Testis (tissue), 5 donors: ENCODE measurements around a stretch of chr6.

- PRO-cap, 3 experiments: no peak in any of the 3 experiments
- RAMPAGE, long total RNA, 2 experiments: start-site peak on the plus strand in 1 of 2 experiments, at chr6:163472580-163472948 at its widest, 23 reads per replicate
- RRBS: no CpG with 5 or more reads among the region's 4 CpGs
Observed at GRCh38 chr6:163472269-163473036, 57.9 kb downstream of the QKI start.

DNA sequence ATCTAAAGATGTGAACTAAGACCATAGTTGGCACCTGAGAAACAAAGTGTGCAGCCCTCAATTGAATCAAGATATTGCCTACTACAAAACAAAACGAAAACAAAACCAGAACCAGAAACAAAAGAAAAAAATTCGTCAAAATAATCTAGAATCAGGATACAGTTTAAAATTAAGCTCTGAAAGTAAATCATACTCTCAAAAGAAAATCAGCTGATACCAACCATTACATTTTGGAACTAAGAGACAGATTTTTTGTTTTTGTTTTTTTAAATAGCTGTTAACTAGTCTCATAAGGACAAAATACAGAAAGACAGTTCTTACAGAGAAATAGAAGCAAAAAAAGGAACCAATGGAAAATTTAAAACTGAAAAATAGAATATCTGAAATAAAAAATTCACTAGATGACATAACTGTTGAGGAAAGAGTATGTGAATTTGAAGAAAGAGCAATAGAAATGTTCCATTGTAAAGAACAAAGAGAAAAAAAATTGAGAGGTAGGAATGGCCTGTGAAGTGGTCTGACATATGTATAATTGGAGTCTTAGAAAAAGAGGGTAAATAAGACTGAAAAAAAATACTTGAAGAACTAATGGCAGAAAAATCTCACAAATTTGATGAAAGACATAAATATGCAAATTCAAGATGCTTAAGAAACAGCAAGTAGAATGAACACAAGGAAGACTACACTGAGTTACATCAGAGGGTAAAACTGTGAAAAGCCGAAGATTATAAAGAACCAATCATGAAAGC is 93.3 kb downstream of the QKI start:
- PRO-cap, 3 experiments: no peak in any of the 3 experiments
- RAMPAGE, long total RNA, 2 experiments: start-site peak on the plus strand in 1 of 2 experiments, centred at position 260 of the sequence, 22 reads per replicate
- RRBS: no CpG with 5 or more reads among the region's 3 CpGs

DNA sequence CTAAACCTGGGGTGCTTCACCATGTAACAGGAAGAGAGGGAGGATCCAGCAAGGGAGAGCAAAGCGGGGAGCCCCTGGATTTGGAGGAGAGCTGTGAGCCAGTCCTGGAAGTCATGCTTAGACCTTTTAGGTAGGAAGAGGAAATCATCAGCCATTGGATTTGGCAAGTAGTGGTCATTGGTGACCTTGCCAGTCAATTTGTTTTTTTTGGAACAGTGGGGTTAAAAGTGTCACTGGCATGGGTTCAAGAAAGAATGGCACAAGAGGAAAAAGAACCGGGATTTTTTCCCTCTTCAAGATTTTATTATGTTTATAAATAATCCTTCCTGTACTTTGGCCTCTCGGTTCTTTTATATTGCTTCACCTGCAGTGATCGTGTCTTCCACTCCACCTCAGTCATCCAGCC is 124.6 kb downstream of the QKI start:
- PRO-cap, 3 experiments: peak in 1 of 3 experiments; most common plus-strand start position 255 of the sequence (in 1)
- RAMPAGE, long total RNA, 2 experiments: no peak in any of the 2 experiments
- RRBS: no CpG with 5 or more reads among the region's 4 CpGs

- PRO-cap, 3 experiments: peak in 3 of 3 experiments; most common plus-strand start chr6:163671613 (in 2); most common minus-strand start chr6:163671507 (in 3)
- RAMPAGE, long total RNA, 2 experiments: start-site peak on the plus strand in 2 of 2 experiments, at chr6:163671609-163671661 at its widest, 222 to 355 reads per replicate; start-site peak on the minus strand in 1 of 2 experiments, at chr6:163671532-163671548 at its widest, 11 reads per replicate
- RRBS: no CpG with 5 or more reads among the region's 26 CpGs
Observed at GRCh38 chr6:163671342-163671885, 256.9 kb downstream of the QKI start.

GRCh38 chr6:163962537-163963180 is 548.1 kb downstream of the QKI start:
- PRO-cap, 3 experiments: no peak in any of the 3 experiments
- RAMPAGE, long total RNA, 2 experiments: no peak in any of the 2 experiments
- RRBS: no CpG with 5 or more reads among the region's 16 CpGs

GRCh38 chr6:164106137-164106913 is 691.8 kb downstream of the QKI start:
- PRO-cap, 3 experiments: no peak in any of the 3 experiments
- RAMPAGE, long total RNA, 2 experiments: no peak in any of the 2 experiments
- RRBS: 8% methylated on average over 1 of the region's 24 CpGs

- PRO-cap, 3 experiments: no peak in any of the 3 experiments
- RAMPAGE, long total RNA, 2 experiments: no peak in any of the 2 experiments
- RRBS: no CpG with 5 or more reads among the region's 4 CpGs
Observed at GRCh38 chr6:164322504-164323057, 908.1 kb downstream of the QKI start.

DNA sequence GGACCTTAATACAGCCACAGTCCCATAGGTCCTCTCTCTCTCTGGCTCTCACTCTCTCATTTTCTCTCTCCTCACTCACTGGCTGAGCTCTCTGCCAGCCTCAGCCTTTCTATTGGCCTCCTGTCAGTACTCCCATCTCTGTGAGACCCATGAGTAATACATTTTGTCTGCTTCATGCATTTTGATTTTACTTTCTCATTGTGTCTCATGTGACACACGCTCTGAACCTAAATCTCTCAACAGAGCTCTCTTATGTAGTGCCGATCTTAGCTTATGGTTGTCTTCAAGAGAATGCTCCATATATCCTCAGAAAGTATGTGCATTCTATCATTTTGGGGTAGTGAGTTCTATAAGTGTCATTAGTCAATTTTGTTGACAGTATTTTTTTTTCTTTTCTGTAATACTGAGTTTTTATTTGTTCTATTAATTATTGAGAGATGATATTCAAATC is 907.4 kb downstream of the C6orf118 start:
- PRO-cap, 3 experiments: no peak in any of the 3 experiments
- RAMPAGE, long total RNA, 2 experiments: no peak in any of the 2 experiments
- RRBS: no CpG with 5 or more reads among the region's 2 CpGs

DNA sequence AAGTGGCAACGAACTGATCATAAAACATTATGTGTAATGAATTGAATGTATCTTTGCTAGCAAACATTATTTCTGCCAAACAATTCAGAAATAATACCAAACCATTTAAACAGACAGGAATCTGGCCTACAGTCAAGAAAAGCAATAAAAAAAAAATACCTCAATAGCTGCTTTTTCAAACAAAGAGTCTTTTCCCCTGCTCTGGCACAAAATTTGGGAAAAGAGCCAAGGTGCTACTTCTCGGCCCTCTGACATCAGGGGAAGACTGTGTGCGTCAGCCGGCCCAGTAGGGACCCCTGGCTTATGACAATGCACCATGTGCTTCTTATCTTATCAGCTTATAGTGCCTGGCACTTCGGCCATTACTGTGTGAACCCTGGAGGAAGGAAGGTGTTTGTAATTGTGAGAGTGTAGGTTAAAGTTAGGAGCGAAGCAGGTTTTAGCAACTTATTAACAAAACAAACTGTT is 89.4 kb downstream of the PDE10A start:
- PRO-cap, 3 experiments: no peak in any of the 3 experiments
- RAMPAGE, long total RNA, 2 experiments: no peak in any of the 2 experiments
- RRBS: no CpG with 5 or more reads among the region's 6 CpGs

DNA sequence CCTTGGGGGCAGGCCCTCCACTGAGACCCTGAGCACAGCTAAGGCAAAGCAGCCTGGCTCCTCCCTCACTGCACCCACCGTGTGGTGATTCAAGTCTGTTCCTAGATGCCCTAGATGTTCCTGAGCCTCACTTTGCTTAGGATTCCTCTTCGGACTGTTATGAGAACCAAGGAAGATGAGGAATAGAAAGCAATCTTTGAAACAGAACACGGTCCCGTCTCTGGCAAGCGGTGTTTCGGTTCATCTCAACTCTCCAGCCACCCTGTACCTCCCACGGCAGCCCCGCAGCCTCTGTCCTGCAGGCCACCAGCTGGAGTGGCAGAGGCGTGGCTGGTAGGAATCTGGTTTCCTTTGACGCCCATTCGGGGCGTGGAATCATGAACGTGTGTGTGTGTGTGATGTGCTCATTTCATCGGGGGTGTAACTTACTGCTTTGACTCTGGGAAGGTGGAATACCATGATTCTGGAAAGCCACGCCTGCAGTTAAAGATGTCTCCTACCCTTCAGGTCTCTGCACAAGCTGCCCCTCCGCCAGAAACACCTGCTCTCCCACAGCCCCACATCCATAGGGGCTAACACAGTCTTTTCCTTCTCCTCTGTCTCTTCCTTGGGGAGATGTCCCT is 21.3 kb downstream of the PDE10A start:
- PRO-cap, 3 experiments: no peak in any of the 3 experiments
- RAMPAGE, long total RNA, 2 experiments: no peak in any of the 2 experiments
- RRBS: no CpG with 5 or more reads among the region's 16 CpGs

DNA sequence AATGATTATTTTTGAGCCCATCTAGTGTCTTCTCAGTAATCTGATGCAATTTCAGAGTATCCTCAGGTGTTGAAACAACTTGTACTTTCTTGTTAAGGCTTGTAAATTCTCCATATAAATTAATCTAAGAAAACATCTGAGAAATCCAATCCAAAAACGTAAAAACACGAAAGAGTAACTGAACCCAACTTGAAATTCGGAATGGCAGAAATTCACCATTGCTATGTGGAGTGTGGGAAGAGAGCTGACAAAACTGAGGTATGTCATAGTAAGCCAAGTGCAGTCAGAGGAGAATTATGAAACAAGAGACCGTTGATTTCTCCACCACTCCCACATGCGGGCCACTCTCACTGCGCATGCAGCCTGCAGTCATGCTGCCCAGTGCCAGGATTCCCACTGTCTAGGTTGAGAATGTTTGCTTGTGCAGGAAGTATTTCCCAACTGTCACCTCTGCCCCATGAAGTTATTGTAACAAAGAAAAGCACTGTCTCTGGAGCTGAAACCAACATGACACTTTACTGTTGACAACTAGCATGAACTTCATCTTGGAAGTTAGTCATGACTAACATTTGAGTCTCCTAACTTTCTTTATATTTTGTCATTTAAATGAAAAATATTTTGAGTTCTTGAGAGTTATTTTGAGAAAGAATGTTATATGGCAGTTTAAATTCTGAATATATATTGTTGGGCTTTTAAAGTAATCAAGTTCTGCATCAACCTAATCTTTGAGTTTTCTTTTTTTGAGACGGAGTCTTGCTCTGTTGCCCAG is 18.7 kb upstream of the SFT2D1 start:
- PRO-cap, 3 experiments: no peak in any of the 3 experiments
- RAMPAGE, long total RNA, 2 experiments: no peak in any of the 2 experiments
- RRBS: no CpG with 5 or more reads among the region's 7 CpGs

DNA sequence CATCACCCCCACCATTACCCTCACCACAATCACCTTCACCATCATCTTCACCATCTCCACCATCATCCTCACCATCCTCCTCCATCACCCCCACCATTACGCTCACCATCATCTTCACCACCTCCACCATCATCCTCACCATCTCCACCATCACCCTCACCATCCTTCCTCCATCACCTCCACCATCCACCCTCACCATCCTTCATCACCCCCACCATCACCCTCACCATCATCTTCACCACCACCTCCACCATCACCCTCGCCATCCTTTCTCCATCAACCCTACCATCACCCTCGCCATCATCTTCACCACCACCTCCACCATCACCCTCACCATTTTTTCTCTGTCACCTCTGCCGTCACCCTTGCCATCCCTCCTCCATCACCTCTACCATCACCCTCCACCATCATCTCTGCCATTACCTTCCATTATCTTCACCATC is 33.2 kb upstream of the MPC1 start:
- PRO-cap, 3 experiments: no peak in any of the 3 experiments
- RAMPAGE, long total RNA, 2 experiments: no peak in any of the 2 experiments
- RRBS: no CpG with 5 or more reads among the region's 4 CpGs

- PRO-cap, 3 experiments: no peak in any of the 3 experiments
- RAMPAGE, long total RNA, 2 experiments: no peak in any of the 2 experiments
- RRBS: no CpG with 5 or more reads among the region's 2 CpGs
Observed at GRCh38 chr6:166475845-166476133, 93.0 kb upstream of the MPC1 start.

DNA sequence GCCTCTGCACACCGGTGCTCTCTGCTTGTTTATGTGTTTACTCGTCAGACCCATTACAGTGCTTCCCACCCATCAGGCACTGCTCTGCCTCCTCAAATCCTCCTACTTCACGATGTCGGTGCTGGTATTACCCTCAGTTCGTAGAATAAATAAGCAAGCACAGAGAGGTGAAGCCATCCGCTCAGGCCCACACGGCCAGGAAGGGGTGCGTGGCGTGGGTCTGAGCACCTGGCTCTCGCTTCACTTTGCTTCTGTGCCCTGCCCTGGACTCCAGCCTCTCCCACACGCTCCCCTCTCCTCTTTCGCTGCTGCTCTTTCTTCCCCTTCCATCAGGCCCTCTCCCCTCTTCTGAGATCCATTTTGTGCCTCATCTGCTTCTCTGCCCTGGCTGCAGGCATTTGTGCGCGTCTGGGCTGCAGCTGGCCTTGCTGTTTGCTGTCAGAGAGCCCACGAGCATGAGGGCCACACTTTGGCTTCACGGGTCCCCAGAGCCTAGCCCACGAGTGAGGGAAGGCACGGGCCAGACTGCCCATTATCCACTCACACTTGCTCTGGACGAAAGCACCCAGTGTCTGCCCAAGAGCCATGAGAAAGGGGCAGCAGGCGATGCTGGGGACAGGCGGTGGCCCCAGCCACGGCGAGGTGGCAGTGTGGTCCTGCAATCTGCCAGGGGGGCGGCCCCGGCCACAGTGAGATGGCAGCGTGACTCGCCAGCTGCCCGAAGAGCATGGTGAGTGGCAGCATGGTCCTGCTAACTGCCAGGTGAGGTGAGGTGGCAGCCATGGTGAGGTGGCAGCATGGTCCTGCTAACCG is 96.2 kb upstream of the MPC1 start:
- PRO-cap, 3 experiments: no peak in any of the 3 experiments
- RAMPAGE, long total RNA, 2 experiments: no peak in any of the 2 experiments
- RRBS: no CpG with 5 or more reads among the region's 29 CpGs

GRCh38 chr6:166487981-166488428 is 98.5 kb downstream of the RAMACL start:
- PRO-cap, 3 experiments: peak in 3 of 3 experiments; most common plus-strand start chr6:166488324 (in 3); most common minus-strand start chr6:166488192 (in 1)
- RAMPAGE, long total RNA, 2 experiments: no peak in any of the 2 experiments
- RRBS: 9% methylated on average over 9 of the region's 15 CpGs

DNA sequence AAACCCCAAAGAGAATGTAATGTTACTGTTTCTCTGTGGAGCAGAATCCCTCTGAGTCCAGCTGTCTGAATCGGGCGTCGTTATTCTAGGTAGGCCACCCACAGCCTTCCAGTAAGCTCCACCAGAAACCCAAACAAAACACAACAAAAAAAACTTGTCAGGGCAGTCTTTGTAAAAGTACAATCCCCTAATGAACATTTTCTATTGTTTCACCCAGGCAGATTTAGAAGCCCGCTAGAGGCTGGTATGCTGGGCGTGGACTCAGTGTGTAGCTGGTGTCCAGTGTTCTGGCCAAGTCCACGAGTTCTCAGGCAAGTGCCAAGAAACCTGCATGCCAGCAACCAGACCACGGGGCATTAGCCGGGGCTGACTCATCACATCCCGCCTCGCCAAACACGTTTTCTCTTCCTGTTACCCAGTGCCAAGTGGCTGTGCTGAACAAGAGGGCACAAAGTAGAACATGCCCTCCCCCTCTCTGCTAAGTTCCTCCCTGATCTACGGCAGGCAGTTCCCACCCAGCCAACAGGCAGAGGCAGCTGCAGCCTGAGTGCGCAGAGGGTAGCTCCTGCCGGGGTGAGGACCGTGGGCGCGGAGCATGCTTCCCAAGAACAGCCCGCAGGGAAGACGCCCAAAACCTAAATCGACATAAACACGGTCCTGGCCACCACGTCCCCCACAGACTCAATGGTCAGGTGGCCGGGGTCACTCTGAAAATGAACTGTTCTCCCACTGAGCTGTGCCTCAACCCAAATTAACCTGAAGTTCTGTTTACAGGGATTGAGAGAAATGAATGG is 29.6 kb downstream of the RAMACL start:
- PRO-cap, 3 experiments: peak in 2 of 3 experiments; most common plus-strand start position 507 of the sequence (in 1); most common minus-strand start position 85 of the sequence (in 1)
- RAMPAGE, long total RNA, 2 experiments: no peak in any of the 2 experiments
- RRBS: no CpG with 5 or more reads among the region's 23 CpGs

DNA sequence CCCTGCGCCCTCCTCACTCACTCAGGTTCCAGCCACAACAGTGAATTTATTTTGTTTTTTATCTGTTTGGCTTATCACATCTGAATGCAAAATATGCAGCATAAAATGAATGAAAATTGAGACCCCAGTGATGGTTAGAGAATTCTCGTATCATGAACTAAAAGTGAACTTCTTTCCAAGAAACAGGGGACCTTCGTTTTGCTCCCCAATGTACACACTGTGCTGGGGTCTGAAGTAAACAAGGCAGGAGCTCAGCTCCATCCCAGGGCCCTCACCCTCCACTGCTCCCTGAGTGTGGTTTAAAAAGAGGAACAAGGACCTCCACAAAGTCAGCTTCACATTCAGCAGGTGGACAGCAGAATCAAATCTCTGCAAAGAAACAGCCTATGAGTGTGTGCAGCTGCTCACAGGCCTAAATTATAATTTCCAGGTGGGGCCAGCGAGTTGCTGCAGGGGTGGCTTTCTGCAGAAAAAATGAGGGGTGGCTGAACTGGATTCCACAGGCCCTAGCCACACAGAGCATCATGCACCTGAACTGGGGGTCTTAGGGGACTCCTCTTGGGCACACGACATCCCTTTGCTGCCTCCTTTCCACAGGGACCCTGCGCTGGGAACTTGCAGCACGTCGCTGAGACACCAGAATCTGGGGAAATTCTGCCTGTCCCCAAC is 1.6 kb upstream of the RAMACL start:
- PRO-cap, 3 experiments: no peak in any of the 3 experiments
- RAMPAGE, long total RNA, 2 experiments: no peak in any of the 2 experiments
- RRBS: no CpG with 5 or more reads among the region's 8 CpGs

DNA sequence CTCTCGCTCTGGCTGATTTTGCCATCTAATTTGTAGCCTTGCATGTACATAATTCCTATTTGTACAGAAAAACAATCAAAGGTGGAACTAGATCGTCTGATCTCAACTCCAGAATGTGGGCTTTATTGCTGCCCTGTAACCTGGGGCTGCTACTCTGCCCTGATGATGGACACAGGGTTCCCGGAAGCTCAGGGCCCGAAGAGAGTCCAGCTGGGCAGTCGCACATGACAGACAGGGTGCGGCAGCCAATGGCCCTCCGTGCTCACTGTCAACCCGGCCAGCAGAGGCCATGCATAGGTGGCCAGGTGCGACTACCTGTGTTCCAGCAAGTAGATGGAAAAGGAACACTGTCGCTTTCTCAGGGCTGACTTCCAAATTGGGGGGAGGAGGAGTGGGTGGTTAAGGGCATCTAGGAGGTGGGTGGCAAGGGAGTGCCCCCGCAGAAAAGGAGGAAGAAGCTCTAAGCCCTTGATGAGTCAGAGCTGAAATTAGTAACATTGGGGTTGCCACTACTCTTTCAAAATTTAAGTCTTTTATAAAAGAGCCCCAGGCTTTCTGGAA is 2.2 kb upstream of the RAMACL start:
- PRO-cap, 3 experiments: no peak in any of the 3 experiments
- RAMPAGE, long total RNA, 2 experiments: no peak in any of the 2 experiments
- RRBS: 84% methylated on average over 4 of the region's 11 CpGs

DNA sequence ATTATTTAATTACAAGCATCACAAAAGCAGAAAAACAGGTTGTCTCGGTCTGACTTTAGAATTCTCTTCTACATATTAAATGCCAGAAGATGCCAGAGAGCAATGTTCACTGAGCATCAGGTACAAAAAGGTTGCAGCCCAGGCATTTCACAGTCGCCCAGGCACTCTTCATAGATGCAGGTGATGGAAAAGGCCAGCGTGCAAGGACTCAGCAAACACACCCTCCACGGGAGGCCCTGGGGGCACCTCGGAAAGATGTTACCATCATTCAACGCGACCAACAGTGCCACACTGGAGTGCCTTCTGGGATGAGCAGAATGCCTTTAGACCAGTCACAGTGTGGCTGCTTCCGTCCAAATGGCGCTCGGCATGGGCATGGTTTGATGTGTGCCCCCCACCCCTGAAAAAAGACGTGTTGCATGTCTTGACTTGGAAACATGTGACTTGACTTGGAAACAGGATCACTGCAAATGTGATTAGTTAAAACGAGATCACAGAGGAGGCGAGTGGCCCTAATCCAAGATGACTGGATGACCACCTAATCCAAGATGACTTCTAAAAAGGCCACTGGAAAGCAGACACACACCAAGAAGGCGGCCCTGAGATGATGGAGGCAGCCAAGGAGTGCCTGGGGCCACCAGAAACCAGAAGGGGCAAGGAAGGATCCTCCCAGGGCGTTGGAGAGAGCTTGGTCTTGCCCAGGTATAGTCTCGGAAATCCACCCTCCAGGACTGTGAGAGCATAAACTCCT is 4.7 kb upstream of the RAMACL start:
- PRO-cap, 3 experiments: no peak in any of the 3 experiments
- RAMPAGE, long total RNA, 2 experiments: no peak in any of the 2 experiments
- RRBS: no CpG with 5 or more reads among the region's 16 CpGs

DNA sequence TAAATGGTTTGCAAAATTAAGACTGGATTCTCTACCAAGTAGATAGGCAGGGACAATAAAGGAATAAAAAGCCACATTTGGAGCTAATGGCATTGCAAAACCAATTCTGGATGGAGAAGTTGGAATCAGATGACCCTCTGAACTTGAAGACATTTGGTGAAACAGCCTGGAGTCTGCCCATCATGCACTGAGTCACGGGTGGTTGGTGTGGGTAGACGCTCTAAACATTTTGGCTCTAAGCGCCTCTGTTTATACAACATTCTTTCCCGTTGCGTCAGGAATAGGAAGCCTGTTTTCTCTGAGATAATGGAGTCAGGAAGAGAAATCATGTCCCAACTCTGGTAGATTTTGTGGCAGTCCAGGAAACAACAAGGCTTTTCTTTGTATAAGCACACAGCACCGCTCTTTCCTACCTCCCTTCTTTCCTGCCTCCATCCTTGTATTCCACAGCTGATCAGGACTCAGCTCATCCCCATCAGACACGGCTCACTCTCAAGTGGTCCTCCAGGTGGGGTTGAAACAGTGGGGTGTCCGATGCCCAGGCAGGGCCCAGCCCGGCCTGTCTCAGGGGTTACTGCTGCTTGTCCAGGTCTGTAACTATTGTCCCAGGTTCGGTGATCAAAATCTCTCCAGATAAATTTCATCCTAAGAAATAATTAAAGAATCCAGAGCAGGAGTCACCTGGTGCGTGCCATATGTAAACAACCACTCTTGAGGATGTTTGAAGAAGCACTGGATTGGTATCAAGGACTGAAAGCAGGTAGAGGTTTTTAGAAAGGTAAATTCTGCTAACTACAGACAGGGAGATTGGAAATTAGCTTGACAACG is 12.1 kb upstream of the RAMACL start:
- PRO-cap, 3 experiments: peak in 1 of 3 experiments; most common plus-strand start position 344 of the sequence (in 1)
- RAMPAGE, long total RNA, 2 experiments: no peak in any of the 2 experiments
- RRBS: no CpG with 5 or more reads among the region's 12 CpGs